Bronchus fibroblast of lung (primary cell): Measurements from ENCODE around the genes PSMD7 and CTRB1.

DNA sequence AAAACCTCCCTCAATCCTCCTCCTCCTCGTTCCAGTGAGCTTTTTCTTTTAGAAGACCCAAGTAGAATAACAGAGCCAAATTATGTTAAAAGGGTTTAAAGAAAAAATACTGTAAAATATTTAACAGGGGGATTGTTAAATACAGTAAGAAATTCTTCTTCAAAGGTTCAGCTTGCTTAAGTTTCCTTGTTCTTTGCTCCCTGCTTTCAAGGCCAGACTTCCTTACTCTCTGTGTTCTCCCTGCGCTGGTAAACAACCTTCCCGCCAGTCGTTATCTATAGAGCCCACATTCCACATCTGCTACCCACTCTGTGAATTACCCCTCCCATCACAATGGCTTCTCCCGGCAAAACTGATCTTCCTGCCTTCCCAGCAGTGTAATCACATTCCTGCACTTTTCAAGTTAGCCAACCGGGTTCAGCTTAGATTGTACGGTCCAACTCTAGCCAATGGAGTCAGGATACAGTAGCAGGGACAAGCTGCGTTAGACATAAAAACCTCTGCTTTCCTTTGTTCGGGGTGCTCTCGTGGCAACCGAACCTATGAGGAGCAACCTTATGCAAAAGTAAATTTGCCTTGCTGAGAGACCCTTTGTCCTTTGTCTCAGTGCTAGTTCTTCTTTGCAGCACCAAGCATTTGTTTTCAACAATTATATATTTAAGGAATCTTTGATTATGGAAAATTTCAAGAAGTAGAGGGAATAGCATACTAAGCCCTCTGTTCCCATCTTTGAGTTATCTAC is 9.9 kb downstream of the HPR start:
- RAMPAGE, long total RNA = no peak

- RAMPAGE, long total RNA = no peak
Observed at GRCh38 chr16:72073779-72074493, 10.9 kb downstream of the HPR start.

DNA sequence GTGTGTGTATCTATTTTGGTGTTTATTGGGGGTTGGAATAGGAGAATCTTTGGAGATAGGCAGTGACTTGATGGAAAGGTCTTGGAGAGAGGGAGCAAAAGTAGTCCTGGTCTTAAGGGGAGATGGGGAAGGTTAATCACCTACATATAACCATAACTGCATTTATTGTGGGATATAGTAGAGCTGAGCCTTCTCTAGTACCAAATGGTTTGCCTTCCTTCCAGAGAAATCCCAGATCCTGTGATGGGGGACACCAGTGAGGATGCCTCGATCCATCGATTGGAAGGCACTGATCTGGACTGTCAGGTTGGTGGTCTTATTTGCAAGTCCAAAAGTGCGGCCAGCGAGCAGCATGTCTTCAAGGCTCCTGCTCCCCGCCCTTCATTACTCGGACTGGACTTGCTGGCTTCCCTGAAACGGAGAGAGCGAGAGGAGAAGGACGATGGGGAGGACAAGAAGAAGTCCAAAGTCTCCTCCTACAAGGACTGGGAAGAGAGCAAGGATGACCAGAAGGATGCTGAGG is 2.3 kb downstream of the DHX38 start:
- RAMPAGE, long total RNA = no peak

- RAMPAGE, long total RNA = no peak
Observed at GRCh38 chr16:72098702-72099369, 5.2 kb downstream of the DHX38 start.

DNA sequence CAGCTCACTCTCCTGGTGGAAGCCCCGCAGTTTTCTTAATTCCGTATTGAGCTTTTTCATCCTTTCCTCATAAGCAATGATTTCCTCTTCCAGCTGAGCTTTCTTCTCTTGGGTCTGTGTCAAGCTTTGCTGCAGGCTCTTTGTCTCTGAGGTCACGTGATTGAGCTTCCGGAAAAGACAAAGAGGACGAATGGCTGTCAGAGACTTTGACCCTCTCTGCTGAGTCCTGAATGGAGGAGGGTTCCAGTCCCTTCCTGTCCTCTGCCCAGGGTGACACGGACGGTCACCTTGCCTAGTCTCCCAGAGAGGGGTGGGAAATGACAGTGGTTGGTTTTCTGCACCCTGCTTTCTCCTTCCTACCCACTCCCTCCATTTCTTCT is 31.6 kb downstream of the DHX38 start:
- RAMPAGE, long total RNA = no peak

- RAMPAGE, long total RNA = no peak
Observed at GRCh38 chr16:72126465-72126700, 32.7 kb downstream of the DHX38 start.

- RAMPAGE, long total RNA = no peak
Observed at GRCh38 chr16:72796847-72797901, 250.8 kb downstream of the ZFHX3 start.

DNA sequence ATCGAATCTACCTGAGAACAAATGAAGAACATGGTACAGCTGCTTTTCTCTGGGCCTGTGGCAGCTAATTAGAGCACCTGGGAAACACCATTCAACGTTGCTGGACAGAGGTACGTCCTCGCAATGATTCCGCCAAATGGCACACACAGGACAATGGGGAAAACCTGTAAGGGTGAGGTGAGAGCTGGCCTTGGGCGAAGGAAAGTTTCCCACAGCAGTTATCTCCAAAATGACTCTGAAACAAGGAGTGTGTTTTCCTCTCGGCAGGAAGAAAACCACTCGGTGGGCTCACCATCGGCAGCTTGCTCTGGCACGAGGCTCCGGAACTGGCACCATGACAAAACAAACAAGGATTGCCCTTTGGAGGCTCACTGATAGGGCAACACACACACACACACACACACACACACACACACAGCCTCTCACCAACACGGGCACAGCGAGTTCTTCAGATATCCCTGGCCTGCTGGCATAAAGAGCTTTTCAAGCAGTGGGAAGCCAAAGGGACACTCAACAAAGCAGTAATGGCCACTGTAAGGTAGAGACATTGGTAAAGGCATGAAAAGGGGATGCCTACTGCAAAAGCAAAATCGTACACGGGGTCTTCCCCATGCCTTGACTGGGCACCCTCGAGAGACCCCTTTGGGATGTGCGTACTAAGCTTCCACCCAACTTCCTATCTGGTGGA is 73.6 kb downstream of the ZFHX3 start:
- RAMPAGE, long total RNA = no peak

GRCh38 chr16:72983645-72984598 is 64.0 kb downstream of the ZFHX3 start:
- RAMPAGE, long total RNA = no peak

GRCh38 chr16:73027577-73028011 is 20.3 kb downstream of the ZFHX3 start:
- RAMPAGE, long total RNA = no peak

GRCh38 chr16:73037910-73038656 is 9.8 kb downstream of the ZFHX3 start:
- RAMPAGE, long total RNA = no peak

- RAMPAGE, long total RNA = no peak
Observed at GRCh38 chr16:73050648-73051337, 2.9 kb upstream of the ZFHX3 start.

GRCh38 chr16:73231765-73233070 is 184.3 kb upstream of the ZFHX3 start:
- RAMPAGE, long total RNA = no peak

- RAMPAGE, long total RNA = start-site peak on the plus strand at chr16:74296799-74296876, 4,441 and 2,724 reads in 2 replicates
Observed at GRCh38 chr16:74296024-74296931, at the start of gene PSMD7. TSS of gene PSMD7 (plus strand) at chr16:74296814.

GRCh38 chr16:74591906-74592491 is 14.9 kb downstream of the GLG1 start:
- RAMPAGE, long total RNA = no peak

- RAMPAGE, long total RNA = no peak
Observed at GRCh38 chr16:74660959-74661800, 5.5 kb downstream of the RFWD3 start.

GRCh38 chr16:74699926-74700460 is 669 bp downstream of the MLKL start:
- RAMPAGE, long total RNA = no peak

GRCh38 chr16:74734008-74734920 is 33.6 kb upstream of the MLKL start:
- RAMPAGE, long total RNA = no peak

- RAMPAGE, long total RNA = no peak
Observed at GRCh38 chr16:74956301-74956936, 28.5 kb downstream of the WDR59 start.

DNA sequence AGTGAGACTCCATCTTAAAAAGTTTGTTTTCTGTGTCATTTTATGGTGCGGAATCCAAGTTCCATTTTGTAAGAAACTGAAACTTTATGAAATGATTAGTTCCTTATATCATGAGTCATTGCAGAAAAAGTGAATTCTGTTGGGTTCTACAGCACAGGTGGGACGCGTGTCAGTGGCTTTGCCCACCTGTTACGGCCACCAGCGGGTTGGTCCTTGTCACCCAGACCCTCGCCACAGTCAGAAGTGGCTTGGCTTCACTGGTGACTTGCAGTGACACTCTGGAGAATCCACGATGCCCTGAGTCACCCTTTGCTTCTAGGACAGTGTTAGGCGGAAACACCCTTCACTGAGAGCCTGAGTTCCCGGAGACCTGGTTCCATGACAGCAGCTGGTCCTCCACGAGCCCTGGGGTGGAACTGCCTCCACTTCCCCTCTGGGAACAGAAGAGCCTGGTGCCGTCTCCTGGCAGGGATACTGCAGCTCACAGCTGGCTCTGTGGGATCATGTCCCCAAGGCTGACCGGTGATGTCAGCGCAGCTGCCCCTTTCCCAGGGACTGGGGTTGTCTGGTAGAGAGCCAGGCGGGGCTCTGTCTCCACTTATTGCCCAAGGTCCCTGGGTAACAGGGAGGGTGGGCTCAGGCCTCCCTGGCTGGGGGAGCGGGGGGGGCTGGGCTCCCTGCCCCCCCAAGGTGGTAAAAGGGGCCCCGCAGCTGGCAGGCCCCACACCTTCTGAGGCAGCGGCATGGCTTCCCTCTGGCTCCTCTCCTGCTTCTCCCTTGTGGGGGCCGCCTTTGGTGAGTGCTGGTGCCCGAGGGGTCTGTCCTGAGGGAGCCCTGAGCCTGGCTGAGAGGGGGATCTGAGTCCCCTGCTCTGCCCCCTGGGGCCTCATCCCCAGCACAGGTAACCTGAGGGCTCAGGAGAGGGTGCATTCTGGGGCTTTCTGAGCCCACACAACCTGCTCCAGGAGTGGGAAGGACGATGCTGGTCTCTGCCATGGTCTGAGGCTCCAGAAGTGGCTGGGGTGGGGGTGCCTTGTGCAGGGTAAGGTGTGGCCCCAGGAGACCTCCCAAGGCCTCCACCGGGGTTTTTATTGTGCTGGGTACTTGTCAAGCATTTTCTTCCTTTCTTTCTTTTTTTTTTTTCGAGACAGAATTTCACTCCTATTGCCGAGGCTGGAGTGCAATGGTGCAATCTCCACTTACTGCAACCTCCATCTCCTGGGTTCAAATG is at the start of gene CTRB1:
Gene CTRB1, plus strand, starts transcription at position 724 of the 1,231 bp plus-strand sequence.
- RAMPAGE, long total RNA = no peak